Cardiac ventricle fibroblast (primary cell): ENCODE data around the genes CPNE1 and RBL1.

- RAMPAGE, long total RNA = no peak
These were observed 1.3 kb downstream of the SPAG4 start for GRCh38 chr20:35616831-35617342.

DNA sequence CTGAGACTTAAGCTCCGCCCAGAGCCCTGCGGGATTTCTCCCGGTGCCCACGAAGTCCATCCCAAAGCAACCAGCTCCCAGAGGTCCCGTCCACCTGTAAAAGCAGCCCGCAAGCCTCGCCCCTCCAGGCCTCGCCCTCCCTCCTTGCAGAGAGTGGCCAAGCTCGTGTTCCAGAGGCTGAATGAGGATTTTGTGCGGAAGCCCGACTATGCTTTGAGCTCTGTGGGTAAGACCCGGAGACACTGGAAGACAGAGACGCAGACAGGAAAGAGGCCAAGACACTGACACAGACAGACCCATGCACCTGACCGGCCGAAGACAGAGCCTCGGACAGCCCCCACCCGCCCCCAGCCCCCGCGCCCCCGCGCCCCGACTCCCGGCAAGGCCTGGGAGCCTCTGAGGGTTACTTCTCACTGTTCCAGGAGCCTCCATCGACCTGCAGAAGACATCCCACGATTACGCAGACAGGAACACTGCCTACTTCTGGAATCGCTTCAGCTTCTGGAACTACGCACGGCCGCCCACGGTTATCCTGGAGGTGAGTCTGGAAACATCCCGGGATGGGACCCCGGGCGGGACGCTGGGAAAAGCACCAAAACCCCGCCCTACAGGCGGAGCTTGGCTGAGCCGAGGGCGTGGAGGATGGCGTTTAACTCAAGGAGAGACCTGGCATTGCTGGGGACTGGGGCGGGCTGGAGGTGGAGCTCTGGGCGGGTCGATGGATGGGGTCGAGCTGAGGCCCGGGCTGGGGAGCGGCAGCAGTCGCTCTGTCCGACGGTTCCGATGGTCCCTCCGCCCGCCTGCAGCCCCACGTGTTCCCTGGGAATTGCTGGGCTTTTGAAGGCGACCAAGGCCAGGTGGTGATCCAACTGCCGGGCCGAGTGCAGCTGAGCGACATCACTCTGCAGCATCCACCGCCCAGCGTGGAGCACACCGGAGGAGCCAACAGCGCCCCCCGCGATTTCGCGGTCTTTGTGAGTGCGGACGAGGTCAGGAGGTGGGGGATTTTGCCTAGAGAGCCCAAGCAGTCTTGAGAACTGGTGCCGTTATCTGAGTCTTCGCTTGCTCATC is 3.5 kb downstream of the SPAG4 start:
- RAMPAGE, long total RNA = no peak

DNA sequence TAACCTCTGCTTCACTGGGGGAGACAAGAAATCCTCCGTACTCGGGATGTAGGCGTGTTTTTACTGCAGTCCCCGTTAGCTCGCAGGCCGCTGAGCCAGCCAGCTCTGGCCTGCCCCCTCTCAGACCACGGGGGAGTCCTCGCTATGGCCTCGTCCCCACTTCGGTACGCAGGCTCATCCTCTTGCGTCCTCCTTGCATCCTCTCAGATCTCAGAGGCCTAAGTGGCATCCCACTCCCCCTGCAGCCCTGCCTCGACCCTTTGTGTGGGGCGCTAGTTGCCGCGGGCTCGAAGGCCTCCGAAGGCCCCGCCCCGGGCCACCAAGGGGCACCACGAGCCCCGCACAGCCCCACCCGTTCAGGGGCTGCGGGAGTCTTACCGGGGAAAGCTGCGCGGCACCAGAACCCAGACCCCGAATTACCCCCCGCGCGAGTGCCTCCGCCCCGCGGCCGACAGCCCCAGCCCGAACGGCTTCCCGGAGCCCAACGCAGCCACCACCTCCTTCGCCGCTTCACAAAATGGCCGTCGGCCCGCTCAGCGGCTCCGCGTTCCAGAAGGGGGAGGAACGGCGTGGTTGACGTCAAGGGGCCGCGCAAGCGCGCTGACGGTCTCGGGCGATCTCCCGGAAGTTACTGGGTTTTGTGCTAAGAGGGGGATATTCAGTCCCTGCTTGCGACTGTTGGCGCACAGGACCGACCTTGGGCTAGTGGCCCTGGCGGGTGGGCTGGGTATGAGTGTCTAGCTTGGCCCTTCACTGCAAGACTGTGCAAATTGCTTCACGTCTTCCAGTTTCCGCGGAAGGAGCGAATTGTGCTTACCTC is at the start of gene CPNE1:
Gene CPNE1, minus strand, starts transcription at position 519 of the 820 bp plus-strand sequence.
- RAMPAGE, long total RNA = no peak

GRCh38 chr20:35687319-35687791 is 11.8 kb downstream of the NFS1 start:
- RAMPAGE, long total RNA = no peak

GRCh38 chr20:35700298-35701055 is 1.3 kb downstream of the ROMO1 start:
- RAMPAGE, long total RNA = no peak

DNA sequence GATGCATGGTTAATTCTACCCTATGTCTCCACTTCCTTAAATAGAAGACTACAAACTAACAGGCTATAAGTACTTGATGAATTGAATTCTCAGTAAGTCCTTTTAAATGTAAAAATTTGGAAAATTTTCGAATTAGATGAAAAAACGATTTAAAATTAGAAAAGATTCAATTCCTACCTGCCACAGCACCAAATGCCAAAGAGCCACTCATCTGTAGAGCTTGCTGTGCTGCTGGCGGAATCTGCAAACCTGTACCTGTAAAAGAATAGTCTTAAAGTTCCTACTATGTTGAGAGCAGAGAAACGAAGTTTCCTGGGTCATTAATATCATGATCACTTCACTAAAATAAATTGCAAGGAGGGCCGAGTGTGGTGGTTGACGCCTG is 13.6 kb downstream of the ROMO1 start:
- RAMPAGE, long total RNA = no peak

DNA sequence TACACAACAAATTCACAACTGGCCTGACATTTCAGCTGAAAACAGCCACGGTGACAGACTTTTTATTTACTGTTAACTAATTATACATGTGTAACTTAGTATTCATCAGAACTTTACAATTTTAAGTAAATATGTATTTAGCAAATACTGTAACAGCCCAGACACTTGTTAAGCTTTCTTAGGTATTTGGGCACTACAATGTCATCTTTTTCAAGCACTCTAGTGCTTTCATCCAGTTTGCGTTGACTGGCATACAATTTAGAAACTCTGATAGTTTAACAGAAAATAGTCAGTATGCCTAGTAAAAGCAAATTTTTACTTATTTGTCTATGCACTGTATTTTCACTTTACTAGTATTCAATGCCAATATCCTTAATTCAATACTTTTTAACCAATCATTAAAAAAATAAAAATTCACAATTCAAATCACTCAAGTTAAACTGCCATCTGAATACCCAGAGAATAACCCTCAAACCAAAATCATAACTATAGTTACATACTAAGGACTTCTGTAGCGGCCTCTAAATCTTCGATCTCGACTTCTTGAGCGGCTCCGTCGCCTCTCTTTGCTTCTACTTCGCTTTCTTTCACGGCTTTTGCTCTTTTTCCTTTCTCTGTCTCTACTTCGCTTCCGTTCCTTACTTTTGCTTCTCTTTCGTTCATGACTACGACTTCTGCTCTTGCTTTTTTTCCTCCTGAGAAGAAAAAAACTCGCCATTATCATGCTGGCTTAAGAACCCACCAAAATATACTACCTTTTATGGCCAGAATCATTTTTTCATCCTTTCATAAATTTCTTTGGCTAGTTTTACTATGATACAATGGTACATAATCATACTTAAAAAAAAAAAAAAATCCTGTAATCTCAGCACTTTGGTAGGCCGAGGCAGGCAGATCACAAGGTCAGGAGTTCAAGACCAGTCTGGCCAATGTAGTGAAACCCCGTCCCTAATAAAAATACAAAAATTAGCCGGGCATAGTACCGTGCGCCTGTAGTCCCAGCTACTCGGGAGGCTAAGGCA is 10.3 kb downstream of the RBM39 start:
- RAMPAGE, long total RNA = no peak

DNA sequence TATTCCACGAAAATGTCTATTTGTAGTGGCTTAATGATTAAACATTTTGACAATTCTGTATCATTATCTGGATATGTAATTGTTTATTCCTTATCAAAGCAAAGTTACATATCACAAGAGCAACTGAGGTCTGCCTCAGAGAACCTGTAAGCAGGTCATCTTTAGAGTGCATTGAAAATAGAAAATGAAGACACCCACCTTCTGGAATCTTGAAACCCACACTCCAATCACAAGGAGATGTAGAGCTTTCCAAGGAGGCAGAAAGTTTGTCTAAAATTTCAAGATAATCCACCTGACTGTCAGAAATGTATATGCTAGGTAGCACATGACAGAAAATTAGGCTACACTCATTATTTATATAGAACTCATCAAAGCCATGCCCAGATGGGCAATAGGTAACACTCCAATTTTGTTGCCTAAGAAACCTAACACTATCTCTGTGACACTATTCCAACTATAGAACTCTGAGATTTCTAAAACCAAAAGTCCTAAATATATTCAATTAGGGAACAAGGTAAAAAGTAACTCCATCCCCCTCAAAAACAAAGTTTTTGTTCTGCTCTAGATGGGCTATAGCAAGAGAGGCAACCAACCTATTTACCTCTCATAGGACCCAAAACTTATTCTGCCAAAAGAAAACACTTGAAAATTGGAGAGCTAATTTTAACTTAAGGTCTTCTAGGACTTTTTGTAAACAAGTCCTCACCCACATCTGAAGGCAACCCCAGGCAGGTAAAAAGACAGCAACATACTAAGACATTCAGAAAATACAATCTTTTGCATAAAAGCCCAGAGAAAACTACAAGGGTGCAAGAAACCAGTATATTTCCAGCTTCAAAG is 7.9 kb downstream of the RBM39 start:
- RAMPAGE, long total RNA = no peak

DNA sequence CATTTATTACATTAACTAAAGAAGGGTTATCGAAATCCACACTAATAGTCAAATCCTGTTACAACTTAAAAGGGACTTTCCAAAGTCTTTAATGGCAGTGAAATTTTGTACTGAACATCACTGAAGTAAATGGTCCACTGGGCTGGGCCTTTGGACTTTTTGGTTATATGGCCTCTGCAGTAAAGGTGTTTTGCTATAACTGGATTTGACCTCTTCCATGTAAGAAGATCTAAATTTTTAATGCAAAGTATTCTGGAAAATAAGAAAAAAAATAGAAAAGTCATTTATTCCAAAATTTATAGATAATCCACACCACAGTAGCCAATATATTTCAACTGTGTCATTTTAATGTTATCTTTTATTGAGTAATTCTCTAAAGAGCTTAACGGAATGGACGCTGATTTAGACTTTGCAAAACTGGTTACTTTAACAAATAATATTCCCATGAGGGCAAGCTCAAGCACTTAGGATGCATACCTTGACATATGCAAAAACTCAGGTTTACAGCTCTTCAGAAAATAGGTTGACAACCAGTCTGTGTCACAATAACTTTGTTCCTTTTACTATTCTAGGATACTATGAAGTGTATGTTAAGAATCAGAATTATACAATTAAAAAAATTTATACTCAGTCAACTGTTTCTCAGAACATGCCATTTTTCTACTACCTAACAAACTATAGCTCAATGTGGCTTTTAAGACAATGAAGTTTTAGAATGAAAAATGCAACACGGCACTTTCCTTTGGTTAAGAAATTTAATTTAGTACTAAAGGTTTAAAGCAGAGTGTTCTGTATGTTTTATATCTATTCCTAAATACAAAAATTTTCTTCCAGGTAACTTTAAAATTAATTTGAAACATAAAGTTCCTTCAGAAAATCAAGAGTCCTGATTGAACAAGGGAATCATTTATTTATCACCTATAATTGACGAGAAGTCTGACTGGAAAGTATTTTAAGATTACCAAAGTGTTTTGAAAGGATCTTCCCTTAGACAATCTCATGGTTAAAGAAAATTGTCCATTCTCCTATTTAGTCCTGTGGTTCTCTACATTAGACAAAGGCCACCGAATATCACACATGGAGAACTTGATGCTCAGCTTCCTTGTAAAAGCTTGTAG is 6.9 kb downstream of the RBM39 start:
- RAMPAGE, long total RNA = no peak

- RAMPAGE, long total RNA = no peak
These were observed 3.2 kb downstream of the RBM39 start for GRCh38 chr20:35738872-35739330.

- RAMPAGE, long total RNA = no peak
These were observed 62.8 kb upstream of the EPB41L1 start for GRCh38 chr20:36091424-36092384.

GRCh38 chr20:36153462-36153888 is 1.1 kb upstream of the EPB41L1 start:
- RAMPAGE, long total RNA = no peak

GRCh38 chr20:36153889-36154051 is 770 bp upstream of the EPB41L1 start:
- RAMPAGE, long total RNA = no peak

- RAMPAGE, long total RNA = no peak
These were observed 41.2 kb upstream of the MYL9 start for GRCh38 chr20:36499857-36500731.

DNA sequence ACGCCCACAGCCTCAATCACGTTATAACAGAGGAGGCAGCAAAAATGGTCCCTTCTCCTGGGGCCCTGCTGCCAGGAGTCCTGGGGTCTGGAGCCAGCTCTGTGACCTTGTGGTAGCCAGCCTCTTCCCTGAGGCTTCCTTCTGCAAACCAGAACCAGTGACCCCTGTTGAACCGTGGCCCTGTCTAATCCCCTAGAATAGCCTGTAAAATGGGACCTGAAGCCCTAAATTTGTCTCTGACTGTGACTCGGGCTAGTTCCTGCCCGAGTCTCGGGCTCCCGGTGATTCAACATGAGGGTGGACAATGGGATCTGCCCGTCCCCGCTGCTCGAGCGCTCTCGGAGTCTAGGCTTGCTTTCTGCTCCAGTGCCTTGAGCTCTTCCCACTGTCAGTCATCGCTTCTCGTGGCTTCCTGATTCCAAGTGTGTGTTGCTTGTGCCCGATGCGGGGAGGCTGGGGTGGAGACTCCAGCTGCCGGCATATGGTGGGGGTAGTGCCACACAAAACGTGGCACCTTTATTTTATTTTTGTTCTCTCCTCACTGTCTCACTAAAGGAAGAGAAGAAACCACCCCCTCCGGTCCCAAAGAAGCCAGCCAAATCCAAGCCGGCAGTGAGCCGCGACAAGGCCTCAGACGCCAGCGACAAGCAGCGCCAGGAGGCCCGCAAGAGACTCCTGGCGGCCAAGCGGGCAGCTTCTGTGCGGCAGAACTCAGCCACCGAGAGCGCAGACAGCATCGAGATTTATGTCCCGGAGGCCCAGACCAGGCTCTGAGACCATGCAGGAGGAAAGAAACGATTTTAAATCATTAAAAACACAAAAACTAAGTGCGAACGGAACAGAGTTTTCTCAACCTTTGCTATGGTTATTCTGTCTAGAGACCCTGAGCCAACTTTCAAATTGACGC is 14.8 kb upstream of the MYL9 start:
- RAMPAGE, long total RNA = no peak

GRCh38 chr20:36613339-36613857 is 7.8 kb downstream of the RAB5IF start:
- RAMPAGE, long total RNA = no peak

DNA sequence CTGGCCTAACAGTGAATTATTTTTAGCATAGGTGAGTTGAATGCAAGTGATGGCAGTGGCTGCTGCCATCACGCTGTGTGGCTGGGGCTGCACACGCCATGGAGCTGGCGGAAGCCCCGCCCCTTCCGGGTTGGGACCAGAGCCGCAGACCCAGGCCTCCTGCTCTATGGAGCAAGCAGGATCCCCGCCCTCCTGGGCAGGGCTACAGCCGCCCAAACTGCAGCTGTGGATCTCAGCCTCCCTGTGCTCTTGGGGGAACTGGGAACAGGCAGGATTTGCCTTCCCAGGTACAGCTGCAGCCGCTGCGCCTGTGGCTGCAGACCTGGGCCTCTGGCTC is 30.7 kb upstream of the SLA2 start:
- RAMPAGE, long total RNA = no peak

DNA sequence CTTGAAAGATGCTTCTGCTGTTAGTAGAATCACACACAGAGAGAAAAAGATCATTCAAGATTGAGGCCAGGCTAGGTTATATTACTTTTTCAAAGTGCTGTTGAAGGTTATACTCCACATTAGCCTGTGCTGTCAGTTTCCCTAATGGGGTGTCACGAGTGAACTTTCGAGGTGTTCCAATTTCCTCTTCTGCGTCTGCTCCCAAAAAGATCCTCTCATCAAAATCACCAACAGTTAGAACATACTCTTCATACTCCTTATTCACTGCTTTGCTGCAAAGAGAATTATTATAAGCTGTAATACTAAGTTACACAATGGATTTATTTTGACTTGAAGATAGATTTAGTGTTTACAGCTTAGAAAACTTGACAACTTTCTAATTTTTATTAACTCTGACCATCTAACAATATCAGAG is 33.8 kb downstream of the RBL1 start:
- RAMPAGE, long total RNA = no peak

- RAMPAGE, long total RNA = no peak
These were observed at the start of gene RBL1 for GRCh38 chr20:37095424-37096496. Gene RBL1 (minus strand): TSS chr20:37095997.

- RAMPAGE, long total RNA = no peak
These were observed 890 bp upstream of the RBL1 start for GRCh38 chr20:37096575-37097199.